Spleen (tissue), 7 donors: ENCODE data around the gene PDXP.

DNA sequence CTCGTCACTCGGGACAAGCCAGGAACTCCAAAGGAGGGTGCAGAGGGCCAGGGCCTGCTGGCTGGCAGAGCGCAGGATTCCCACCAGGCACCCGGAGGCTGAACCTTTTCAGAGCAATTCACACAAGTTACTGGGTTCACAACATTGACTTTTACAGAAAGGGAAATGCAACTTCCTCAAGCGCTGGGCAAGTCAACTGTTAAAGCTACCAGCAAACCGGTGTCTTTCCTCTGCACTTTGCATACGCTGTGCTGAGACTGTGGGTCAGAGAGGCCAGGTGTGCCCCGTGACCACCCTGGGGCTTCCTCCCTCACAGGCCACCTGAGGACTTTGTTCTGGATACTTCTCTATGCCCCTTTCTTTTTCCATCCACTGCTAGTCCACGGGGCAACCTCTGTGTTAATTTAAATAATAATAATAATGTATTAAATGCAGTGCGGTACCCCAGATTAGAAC lies 1.3 kb upstream of the RAC2 start:
- PRO-cap, 4 experiments: peak in 1 of 4 experiments; most common plus-strand start position 333 of the sequence (in 1); most common minus-strand start position 132 of the sequence (in 1)
- RAMPAGE, long total RNA, 4 experiments: no peak in any of the 4 experiments

DNA sequence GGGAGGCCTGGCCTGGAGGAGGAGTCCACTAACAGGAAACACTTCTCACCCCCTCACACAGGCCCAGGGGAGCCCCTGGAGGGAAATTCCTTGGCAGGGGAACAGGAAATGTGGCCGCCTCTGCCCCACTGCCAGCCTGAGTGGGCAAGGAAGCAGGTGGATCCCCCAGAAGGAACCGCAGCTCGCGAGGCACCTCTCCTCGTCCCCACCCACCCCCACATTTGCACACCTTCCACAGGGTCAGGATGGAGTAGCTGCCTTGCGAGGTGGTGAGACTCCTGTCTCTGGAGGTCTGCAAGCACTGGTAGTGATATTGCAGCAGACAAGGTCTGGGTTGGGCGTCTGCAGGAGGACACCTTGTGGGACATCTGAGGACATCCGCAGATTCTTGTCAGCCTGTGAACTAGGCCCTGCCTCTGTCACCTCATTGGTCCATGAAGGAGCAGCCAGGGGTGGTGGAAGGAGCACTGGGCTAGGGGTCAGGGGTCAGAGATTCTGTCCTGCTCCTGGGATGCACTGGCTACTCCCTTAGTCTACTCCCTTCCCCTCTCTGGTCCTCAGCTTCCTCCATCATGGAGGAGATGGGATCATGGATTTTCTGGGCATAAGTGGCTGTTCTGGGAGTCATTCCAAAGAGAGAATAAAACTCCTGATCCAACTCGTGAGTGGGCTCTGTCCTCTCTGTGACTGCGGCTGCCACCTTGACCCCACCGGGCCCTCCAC lies 32.5 kb downstream of the CYTH4 start:
- PRO-cap, 4 experiments: peak in 4 of 4 experiments; most common plus-strand start position 492 of the sequence (in 2)
- RAMPAGE, long total RNA, 4 experiments: no peak in any of the 4 experiments

GRCh38 chr22:37373269-37373579 lies 54.1 kb downstream of the ELFN2 start:
- PRO-cap, 4 experiments: peak in 1 of 4 experiments; most common minus-strand start chr22:37373495 (in 1)
- RAMPAGE, long total RNA, 4 experiments: no peak in any of the 4 experiments

GRCh38 chr22:37419553-37420799 lies 7.3 kb downstream of the ELFN2 start:
- PRO-cap, 4 experiments: no peak in any of the 4 experiments
- RAMPAGE, long total RNA, 4 experiments: no peak in any of the 4 experiments

DNA sequence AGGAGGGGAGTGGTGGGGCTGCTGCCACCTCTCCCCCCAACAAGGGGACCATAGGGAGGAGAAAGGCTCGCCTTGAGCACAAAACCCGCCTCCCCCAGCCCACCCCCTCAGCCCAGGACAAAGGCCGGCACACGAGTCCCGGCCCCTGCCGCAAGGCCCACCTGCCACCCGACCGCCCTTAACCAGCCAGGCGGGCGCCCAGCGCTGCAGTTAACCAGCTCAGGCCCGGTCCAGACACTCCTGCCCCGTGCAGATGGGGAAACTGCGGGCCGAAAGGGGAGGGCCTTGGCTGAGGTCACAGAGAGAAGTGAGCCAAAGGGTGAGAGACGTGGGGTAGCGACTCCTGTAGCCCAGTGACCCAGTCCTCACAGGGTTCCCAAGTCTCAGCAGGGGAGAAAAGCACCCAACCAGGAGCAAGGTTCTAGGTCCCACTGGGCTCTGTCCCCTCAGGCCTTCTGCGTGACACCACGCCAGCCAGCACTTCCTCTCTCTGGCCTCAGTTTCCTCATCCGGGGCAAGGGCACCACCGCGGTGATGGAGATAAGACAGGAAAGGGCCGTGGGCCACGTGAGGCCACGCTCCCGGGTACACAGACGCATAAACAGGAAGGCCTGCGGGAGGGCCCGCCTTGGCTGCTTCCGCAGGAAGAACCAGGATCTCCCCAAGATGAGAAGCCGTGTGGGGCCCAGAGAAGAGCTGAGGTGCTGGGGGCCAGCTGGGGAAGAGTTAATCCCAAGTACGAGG lies 1.9 kb downstream of the MFNG start:
- PRO-cap, 4 experiments: peak in 4 of 4 experiments; most common plus-strand start position 688 of the sequence (in 4); most common minus-strand start position 492 of the sequence (in 3)
- RAMPAGE, long total RNA, 4 experiments: no peak in any of the 4 experiments

- PRO-cap, 4 experiments: no peak in any of the 4 experiments
- RAMPAGE, long total RNA, 4 experiments: no peak in any of the 4 experiments
Observed at GRCh38 chr22:37498561-37498921, 12.4 kb upstream of the MFNG start.

- PRO-cap, 4 experiments: no peak in any of the 4 experiments
- RAMPAGE, long total RNA, 4 experiments: no peak in any of the 4 experiments
Observed at GRCh38 chr22:37515903-37516531, 3.2 kb downstream of the CARD10 start.

DNA sequence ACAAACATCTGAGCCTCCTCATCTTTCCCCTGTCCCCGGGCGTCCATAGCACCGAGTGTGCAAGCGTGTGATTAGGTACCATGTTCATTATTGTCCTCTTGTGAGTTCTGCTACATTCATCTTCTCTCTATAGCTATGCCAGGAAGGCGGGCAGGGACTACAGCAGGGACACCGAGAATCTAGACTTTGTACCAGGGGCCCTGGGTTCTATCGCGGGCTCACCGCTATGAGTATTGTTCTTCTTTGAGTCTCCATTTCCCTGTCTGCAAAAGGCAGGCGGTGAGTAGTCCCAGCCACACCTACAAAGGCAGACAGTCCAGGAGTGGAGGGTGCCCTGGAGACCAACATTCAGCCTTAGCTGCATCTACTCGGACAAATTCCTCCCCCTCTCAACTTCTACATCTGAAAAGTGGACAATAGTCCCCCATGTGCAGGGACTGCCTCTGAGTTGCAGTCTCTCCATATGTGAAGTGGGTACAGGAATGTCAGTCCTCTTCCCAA lies 2.3 kb upstream of the CARD10 start:
- PRO-cap, 4 experiments: no peak in any of the 4 experiments
- RAMPAGE, long total RNA, 4 experiments: no peak in any of the 4 experiments

DNA sequence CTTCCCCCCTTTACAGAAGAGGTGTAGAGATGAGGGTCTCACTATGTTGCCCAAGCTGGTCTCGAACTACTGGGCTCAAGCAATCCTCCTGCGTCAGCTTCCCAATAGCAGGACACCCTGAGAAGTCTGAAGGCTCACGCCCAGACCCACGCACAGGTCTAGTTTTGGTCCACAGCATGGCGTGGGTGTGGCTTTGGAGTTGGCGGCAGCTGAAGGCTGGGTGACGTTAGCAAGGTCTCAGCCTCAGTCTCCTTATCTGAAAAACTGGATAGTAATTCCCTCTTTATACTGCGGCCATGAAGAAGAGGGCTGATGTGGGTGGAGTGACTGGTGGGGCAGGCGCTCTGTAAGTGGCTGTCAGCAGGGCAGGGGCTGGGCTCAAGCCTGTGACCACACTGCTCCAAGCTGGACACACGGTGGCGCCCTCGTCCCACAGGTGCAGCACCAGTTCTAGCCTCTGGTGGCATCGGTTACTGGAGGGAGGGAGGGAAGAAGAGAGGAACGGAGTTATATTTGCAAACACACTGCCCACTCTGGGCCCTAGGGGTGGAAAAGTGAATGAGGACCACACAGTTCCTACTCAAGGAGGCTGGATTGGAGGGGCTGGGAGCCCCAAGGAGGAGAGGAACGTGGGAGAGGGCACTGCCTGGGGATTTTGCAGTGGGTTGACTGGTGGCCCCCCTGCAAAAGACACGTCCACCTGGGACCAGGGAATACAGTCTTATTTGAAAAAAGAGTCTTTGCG lies 19.5 kb upstream of the CARD10 start:
- PRO-cap, 4 experiments: peak in 1 of 4 experiments; most common minus-strand start position 258 of the sequence (in 1)
- RAMPAGE, long total RNA, 4 experiments: no peak in any of the 4 experiments

DNA sequence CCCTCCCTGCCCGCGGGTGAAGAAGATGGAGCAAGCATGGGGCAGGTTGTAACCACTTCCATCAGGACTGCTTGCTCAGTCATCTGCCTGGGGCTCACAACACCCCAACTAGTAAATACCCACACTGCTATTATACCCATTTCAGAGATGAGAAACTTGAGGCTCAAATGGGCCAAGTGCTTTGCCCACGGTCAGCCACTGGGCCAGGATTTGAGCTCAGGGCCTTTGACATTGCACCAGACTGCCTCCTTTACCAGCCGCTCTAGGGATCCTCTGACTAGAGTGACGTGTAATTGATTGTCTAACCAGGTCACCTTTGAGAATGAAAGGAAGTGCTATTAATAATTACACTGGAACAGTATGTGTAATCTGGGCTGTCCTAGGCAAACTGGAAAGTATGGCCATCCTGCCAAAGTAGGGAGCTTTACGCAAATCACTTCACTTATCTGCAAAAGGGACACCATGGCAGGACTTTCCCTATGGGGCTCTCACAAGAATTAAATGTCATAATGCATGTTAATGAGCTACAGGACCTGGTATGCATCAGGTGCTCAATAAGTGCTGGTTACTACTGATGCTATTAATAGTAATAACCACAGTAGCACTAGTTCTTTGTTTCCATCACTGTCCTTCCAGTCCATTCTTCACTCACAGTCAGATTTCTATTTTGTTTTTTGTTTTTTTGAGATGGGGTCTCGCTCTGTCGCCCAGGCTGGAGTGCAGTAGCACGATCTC lies 2.7 kb upstream of the CDC42EP1 start:
- PRO-cap, 4 experiments: no peak in any of the 4 experiments
- RAMPAGE, long total RNA, 4 experiments: no peak in any of the 4 experiments

DNA sequence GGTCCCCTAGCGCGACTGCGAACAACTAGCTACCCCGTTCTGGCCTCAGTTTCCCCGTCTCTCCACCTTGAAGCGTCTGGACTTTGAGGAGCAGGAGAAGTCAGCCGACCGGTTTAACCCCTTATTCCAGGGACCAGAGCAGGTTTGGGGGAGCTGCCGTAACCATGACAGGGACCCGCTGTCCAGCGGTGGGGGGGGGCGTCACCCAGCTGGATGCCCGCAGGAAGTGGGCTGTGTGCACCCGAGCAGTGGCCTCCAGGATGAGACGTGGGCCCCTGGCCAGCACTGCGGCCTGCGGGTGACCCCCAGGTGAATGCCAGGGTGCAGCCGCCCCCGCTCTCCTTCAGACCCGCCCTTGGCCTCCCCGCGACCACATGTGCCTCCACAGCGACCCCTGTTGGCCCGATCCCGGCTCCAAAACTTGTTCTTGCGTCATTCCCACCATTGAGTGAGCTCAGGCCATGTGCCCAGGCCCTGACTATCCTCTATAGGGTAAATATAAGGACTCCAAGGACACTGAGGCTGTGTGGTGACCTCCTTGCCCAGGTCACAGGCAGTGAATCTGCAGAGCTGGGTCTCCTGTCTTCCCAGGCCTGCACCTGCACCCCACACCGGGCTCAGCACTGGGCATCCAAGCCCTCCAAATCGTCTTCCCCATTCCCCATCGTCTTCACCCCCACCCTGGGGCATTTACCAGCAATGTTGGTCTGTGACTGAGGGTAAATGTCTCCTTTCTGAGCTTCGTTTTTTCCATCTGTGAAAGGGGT lies 1.4 kb downstream of the CDC42EP1 start:
- PRO-cap, 4 experiments: peak in 3 of 4 experiments; most common minus-strand start position 357 of the sequence (in 2)
- RAMPAGE, long total RNA, 4 experiments: no peak in any of the 4 experiments

DNA sequence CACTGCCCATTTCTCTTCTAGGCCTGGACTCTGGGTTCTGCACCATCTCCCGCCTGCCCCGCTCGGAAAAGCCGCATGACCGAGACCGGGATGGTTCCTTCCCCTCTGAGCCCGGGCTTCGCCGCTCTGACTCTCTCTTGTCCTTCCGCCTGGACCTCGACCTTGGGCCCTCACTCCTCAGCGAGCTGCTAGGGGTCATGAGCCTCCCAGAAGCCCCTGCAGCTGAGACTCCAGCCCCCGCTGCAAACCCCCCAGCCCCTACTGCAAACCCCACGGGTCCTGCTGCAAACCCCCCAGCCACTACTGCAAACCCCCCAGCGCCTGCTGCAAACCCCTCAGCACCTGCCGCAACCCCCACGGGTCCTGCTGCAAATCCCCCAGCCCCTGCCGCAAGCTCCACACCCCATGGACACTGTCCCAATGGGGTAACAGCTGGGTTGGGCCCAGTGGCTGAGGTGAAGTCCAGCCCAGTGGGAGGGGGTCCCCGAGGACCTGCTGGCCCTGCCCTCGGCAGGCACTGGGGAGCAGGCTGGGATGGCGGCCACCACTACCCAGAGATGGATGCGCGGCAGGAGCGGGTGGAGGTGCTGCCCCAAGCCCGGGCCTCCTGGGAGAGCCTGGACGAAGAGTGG lies 7.9 kb downstream of the CDC42EP1 start:
- PRO-cap, 4 experiments: no peak in any of the 4 experiments
- RAMPAGE, long total RNA, 4 experiments: no peak in any of the 4 experiments

DNA sequence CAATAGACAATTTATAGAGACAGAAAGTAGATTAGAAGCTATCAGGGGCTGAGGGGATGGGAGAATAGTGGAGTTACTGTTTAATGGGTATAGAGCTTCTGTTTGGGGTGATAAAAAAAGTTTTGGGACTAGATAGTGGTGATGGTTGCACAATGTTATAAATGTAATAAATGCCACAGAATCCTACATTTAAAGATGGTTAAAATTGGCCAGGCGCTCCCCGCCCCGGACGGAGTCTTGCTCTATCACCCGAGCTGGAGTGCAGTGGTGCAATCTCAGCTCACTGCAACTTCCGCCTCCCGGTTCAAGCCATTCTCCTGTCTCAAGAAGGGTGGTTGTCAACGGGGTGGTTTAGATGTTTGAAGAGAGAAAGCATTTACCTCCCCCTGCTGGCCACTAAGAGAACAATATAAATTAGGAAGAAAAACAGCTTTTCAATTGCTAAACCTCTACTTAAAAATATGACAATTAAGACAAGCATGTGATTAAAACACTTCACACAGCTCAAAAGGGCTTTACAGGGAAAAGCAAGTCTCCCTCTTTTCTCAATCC lies 12.5 kb upstream of the LGALS2 start:
- PRO-cap, 4 experiments: peak in 2 of 4 experiments; most common minus-strand start position 231 of the sequence (in 1)
- RAMPAGE, long total RNA, 4 experiments: no peak in any of the 4 experiments

DNA sequence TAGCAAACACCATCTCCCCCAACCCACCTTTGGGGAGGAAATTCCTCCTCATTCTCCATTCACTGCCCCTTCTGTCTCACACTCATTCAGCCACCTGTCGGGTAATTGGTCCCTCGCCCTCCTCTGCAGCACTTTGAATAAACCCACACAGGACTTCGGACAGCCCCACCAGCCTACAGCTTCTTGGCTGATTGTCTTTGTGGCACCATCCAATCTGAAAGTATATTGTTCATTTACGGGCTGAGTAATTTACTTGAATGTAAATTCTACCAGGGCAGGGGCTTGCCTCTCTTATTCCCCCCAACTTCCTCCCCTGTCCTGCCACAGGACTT lies 7.4 kb upstream of the GGA1 start:
- PRO-cap, 4 experiments: no peak in any of the 4 experiments
- RAMPAGE, long total RNA, 4 experiments: no peak in any of the 4 experiments

GRCh38 chr22:37609290-37610556 lies 1.1 kb downstream of the GGA1 start:
- PRO-cap, 4 experiments: peak in 1 of 4 experiments; most common plus-strand start chr22:37610187 (in 1); most common minus-strand start chr22:37610073 (in 1)
- RAMPAGE, long total RNA, 4 experiments: no peak in any of the 4 experiments

- PRO-cap, 4 experiments: peak in 4 of 4 experiments; most common plus-strand start chr22:37611061 (in 1); most common minus-strand start chr22:37610961 (in 3)
- RAMPAGE, long total RNA, 4 experiments: no peak in any of the 4 experiments
Observed at GRCh38 chr22:37610557-37611768, 2.3 kb downstream of the GGA1 start.

- PRO-cap, 4 experiments: no peak in any of the 4 experiments
- RAMPAGE, long total RNA, 4 experiments: no peak in any of the 4 experiments
Observed at GRCh38 chr22:37635066-37635434, 4.4 kb upstream of the SH3BP1 start.

DNA sequence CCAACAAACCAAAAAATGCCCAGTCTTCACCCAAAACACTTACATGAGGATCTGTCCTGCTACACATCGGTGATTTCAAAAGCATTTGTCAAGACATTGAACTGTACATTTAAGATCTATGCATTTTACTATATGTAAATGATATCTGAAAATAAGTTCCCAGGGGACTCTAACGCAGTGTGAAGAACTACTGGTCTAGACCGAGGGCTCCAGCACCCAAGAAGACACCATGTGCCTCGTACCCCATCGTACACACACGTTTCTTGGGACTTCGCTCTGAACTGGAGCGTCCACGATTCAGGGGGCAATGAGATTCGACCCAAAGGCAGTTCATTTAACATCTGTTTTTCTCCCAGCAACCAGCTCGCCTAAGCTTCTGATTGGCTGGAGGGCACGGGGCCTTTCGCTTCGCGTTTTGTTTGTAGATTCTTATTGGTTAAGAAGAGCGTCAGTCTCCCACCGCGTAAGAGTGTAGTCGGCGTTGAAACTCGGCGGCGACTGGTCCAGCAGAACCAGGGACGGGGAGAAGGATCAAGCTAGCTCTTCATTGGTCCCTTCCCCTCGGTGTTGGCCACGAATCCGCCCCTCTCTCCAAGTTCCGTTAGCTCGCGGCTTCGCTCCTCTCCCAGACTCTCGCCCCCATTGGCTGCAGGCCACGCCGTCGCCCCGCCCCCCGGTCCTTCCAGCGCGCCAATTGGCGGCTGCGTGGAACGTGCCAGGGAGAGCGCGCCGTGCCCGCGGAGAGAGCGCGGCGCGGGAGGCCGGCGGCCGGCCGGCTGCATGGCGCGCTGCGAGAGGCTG lies at the start of gene PDXP:
Gene PDXP, plus strand, starts transcription at position 721 of the 801 bp plus-strand sequence.
- PRO-cap, 4 experiments: peak in 4 of 4 experiments; most common plus-strand start position 743 of the sequence (in 4); most common minus-strand start position 309 of the sequence (in 4)
- RAMPAGE, long total RNA, 4 experiments: no peak in any of the 4 experiments

DNA sequence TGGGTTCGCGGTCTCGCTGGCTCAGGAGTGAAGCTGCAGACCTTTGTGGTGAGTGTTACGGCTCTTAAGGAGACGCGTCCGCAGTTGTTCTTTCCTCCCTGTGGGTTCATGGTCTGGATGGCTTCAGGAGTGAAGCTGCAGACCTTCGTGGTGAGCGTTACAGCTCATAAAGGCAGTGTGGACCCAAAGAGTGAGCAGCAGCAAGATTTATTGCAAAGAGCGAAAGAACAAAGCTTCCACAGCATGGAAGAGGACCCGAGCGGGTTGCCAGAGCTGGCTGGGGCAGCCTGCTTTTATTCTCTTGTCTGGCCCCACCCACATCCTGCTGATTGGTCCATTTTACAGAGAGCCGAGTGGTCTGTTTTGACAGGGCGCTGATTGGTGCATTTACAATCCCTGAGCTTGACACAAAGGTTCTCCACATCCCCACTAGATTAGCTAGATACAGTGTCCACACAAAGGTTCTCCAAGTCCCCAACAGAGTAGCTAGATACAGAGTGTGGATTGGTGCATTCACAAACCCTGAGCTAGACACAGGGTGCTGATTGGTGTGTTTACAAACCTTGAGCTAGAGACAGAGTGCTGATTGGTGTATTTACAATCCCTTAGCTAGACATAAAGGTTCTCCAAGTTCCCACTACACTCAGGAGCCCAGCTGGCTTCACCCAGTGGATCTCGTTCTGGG lies 20.4 kb downstream of the TRIOBP start:
- PRO-cap, 4 experiments: no peak in any of the 4 experiments
- RAMPAGE, long total RNA, 4 experiments: no peak in any of the 4 experiments

- PRO-cap, 4 experiments: peak in 4 of 4 experiments; most common plus-strand start chr22:37747645 (in 3); most common minus-strand start chr22:37746973 (in 4)
- RAMPAGE, long total RNA, 4 experiments: no peak in any of the 4 experiments
Observed at GRCh38 chr22:37746724-37747843, 50.2 kb downstream of the TRIOBP start.